Diencephalon (tissue), 2 donors: ENCODE measurements around a stretch of chr19.

- RAMPAGE, long total RNA, result no peak
Measured at GRCh38 chr19:14494556-14495693, 1.0 kb downstream of the GIPC1 start.

DNA sequence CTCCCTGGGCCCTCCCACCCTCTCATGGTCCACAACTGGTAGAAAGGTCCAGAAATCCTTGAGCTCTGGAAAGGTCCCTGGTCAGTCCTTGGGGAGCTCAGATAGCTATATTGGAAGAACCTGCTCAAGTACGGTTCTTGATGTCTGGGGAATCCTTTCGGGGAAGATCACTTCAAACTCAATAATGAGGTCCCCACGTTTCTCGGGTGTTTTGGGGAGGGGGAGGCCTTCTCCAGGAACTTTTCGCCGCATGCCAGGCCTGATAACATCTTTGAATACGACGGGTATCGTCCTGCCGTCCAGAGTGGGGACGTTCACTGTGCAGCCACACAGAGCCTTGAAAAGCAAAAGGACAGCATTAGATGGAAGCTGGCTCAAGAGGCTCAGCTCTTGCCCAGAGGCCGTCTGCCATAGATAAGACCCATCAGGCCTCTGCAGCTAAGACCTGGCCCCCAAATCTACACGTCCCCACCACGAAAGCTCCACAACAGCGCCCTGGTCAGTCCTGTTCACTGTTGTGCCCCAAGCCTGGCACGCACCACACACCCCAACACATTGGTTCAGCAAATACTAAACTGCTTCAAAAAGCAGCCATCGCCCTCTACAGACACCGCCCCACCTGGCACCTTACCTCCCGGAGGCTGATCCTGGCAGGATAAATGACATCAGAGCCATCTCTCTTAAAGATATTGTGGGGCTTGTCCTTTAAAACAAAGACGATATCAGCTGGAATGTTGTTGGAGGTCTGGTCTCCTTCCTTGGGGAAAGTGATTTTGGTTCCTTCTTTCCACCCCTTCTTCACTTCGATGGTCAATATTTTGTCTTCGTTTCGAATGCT is 2.1 kb downstream of the DNAJB1 start:
- RAMPAGE, long total RNA, result no peak

DNA sequence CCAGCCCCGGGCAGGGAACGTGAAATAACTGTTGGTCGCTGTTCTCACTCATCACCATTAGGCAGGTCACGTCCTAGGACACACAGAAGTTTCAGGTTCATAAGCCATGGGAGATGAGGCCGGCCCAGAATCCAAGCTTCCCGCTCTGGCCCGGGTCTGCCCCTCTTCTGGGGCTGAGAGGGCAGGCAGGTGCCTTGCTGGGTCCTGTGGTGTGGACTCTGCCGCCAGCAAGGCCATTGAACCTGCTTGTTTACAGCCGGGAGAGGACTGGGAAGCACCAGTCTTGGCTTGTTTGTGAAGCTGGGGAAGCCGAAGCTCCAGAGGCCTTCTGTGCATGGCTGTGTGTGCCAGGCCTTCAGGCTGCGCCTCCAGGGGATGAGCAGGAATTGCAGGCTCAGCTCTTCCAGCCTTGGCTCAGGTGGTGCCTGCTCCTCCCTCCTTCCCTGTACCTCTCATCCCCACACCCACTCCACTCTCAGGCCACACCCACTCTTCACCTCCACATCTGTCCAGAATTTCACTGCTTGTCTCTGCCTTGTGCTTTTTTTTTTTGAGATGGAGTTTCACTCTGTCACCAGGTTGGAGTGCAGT is 17.5 kb downstream of the NDUFB7 start:
- RAMPAGE, long total RNA, result no peak

DNA sequence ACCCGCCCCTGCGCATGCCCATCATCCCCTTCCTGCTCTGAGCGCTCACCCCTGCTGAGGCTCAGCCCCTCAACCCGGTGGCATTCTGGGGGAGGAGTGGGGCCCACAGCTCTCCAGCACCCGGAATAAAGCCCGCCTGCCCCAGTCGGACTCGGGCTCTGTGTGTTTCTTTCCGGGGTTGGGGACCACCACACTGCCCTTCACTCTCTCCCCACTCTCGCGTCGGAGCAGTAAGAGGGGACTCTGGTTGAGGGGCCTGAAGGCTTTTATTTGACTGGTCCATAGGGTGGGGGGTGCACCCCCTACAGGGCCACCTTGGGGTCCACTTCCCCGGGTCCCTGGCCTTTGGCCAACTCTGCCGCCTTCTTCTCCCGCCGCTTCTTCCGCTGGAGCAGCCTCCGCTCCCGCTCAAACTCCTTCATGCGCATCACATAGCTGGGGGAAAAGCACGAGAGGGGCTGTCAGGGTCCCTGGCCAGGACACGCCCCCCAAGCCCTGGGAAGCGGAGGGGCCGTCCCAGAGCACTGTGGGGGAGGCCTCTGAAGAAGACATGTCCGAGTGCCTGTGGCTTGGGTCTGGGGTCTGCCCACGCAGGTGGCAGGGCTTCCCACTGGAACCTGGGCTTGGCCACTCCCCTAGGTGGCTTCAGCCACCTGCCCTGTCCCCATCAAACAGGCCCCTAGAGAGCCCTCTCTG is 5.9 kb downstream of the NDUFB7 start:
- RAMPAGE, long total RNA, result no peak

- RAMPAGE, long total RNA, result no peak
Measured at GRCh38 chr19:14661488-14661895, 13.2 kb downstream of the ADGRE3 start.

- RAMPAGE, long total RNA, result no peak
Measured at GRCh38 chr19:14731878-14732224, 42.0 kb downstream of the ZNF333 start.

DNA sequence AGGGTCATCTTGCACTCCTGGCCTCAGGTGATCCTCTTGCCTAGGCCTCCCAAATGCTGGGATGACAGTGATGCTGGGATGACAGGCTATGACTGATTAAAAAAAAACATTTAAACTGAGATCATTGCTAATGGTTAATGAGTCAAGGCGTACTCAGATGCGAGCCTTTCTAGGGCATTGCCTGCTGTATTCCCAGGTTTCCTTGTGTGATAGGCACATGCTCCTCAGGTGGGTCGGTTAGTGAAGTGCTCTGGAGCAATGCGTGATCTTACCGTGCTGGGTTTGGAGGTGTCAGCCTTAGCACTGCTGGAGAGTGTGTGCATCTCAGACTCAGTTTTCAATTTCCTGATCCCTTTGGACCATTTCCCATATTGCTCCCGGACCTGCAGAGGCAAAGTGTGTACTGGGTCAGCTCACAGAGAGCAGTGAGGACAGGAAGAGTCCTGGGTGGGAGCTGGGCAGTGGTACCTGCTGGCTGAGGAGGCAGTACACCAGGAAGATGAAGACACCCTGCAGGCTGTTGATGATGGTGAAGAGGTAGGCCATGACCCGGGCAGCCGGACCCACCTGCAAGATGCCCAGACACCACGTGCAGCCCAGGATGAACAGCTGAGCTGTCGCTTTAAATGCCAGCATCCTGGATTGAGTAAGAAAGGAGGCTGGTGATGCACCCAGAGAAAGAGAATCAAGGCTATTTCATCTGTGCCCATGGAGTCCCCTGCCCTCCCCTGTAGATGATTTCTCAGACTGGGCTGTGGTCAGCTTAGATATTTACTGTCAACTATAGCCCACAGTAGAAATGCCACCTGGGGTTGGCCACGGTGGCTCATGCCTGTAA is 35.0 kb downstream of the ADGRE2 start:
- RAMPAGE, long total RNA, result no peak

GRCh38 chr19:14766871-14767238 is 11.5 kb downstream of the ADGRE2 start:
- RAMPAGE, long total RNA, result no peak

DNA sequence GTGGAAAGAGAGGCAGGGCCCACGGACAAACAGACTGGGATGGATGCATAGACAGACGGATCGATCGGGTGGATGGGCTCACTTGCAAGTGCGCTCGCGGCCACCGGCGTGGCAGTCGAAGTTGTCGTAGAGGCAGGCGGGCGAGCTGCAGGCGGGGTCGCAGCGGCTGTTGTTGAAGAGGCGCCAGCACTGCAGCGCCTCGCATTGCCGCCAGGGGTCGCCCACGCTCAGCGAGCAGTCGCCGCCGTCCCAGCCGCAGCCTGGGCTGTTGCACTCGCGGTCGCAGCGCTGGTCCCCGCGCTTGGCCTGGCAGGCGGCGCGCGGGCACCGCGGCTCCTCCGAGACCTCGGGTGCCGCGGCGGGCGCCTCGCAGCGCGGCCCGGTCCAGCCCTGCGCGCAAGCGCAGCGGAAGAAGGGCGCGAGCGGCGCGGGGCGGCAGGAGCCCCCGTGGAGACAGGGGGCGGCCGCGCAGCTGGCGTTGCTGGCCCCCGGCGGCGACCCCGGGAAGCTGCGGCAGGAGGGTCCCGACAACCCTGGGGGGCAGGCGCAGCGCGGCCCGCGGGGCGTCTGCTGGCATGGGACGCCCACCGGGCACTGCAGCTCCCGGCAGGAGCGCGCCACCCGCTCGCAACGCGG is 23.2 kb downstream of the NOTCH3 start:
- RAMPAGE, long total RNA, result no peak

- RAMPAGE, long total RNA, result no peak
Measured at GRCh38 chr19:15260397-15260745, 28.1 kb upstream of the EPHX3 start.

- RAMPAGE, long total RNA, result no peak
Measured at GRCh38 chr19:15267377-15268111, 35.3 kb upstream of the EPHX3 start.

DNA sequence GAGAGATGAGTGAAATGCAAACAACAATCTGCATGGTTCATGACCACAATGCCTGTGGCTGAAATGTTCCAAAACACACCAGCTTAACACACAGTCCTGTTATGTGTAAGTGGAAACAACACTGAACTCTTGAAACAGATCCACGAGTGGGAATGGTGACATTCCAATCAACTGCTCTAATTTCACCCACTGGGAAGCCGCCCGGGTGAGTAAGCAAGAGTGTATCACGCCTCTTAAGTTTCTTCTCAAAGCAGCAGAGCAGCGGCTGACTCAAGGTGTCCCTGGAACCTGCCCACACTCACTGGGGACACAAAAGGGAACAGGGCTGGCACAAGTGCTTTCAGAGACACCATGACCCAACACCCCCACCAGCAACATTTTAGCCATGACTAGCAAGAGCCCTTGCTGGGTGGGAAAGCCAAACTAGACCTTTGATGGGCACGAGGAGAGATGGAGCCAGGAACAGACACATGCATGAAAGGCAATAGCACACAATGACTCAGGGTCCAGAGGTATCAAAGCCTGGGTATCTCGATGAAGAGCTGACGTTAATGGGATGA is 48.7 kb downstream of the BRD4 start:
- RAMPAGE, long total RNA, result no peak

GRCh38 chr19:15323357-15324629 is 8.5 kb downstream of the BRD4 start:
- RAMPAGE, long total RNA, result no peak

- RAMPAGE, long total RNA, result no peak
Measured at GRCh38 chr19:15381569-15382278, 2.1 kb upstream of the AKAP8 start.

GRCh38 chr19:15400861-15401613 is 17.8 kb downstream of the AKAP8L start:
- RAMPAGE, long total RNA, result no peak

DNA sequence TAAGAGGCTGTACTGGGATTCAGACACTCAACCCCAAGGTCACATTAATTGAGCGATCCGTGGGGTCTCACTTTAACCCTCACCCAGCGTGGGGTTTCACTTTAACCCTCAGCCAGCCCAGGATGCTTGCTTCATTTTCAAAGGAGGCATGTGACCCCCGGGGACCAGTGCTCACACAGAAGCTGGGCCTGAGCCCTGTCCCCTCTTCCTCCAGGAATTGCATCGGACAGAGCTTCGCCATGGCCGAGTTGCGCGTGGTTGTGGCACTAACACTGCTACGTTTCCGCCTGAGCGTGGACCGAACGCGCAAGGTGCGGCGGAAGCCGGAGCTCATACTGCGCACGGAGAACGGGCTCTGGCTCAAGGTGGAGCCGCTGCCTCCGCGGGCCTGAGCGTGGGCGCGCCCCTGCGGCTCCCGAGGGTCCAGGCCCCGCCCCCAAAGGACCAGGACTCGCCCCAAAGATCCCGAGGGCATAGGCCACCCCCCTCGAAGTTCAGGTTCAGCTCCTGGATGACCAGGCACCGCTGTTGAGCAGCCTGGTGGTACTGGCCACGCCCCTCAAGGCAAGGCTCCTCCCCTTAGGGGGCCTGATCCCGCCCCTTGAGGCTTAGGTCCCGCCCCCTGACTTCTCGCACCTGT is 42.9 kb downstream of the CYP4F22 start:
- RAMPAGE, long total RNA, result no peak

GRCh38 chr19:15555703-15556177 is 47.4 kb downstream of the CYP4F22 start:
- RAMPAGE, long total RNA, result no peak

- RAMPAGE, long total RNA, result no peak
Measured at GRCh38 chr19:15556189-15556731, 47.9 kb downstream of the CYP4F22 start.

- RAMPAGE, long total RNA, result no peak
Measured at GRCh38 chr19:15646509-15647513, 6.1 kb downstream of the CYP4F3 start.

- RAMPAGE, long total RNA, result no peak
Measured at GRCh38 chr19:15673250-15673714, 395 bp downstream of the CYP4F12 start.